Pericardium fibroblast (primary cell): Measurements from ENCODE around the gene LTN1.

DNA sequence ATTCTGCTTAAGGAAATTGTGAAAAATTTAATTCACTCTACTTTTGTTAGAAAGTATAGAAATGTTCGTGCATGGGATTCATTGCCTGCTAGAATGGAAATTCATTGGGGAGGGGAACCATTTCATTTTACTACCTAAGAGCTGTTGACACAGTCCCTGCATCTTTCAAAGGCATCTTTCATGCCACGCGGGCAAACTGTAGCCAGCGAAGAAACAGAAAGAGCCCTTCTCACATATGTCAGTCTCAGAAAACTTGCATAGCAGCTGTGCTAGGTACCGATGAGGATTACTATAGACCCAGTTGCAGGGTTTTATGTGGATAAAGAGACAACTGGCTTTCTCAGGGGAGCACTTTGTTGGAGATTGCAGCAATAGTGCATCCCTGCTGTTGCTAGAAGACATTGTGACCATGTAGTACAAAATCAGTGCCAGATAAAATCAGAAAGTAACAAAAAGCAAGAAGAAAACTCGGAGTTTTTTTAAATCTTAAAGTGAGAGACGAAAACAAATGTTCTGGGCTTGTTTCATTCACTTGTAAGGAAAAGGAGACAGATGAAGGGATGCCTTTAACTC is 803.9 kb downstream of the USP25 start:
- RAMPAGE, long total RNA: no peak

- RAMPAGE, long total RNA: no peak
These were observed 860.3 kb downstream of the USP25 start for GRCh38 chr21:16589996-16590487.

DNA sequence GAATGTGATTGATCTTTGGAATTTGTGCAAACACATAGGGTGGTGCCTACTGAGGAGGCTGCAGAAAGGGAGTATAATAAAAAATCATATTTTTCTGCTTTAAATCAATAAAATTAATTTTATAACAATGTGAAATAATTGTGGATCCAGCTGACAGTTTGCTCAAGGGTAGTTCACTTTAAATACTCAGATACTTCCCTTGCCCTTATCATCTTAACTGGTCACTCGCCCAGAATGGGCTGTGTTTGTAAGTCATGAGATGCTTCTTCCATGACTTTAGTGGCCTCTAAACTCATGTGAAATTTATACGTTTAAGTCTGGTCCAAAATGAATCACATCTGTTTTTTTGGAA is 802.8 kb upstream of the CXADR start:
- RAMPAGE, long total RNA: no peak

GRCh38 chr21:17425872-17426179 is 87.0 kb upstream of the CXADR start:
- RAMPAGE, long total RNA: no peak

DNA sequence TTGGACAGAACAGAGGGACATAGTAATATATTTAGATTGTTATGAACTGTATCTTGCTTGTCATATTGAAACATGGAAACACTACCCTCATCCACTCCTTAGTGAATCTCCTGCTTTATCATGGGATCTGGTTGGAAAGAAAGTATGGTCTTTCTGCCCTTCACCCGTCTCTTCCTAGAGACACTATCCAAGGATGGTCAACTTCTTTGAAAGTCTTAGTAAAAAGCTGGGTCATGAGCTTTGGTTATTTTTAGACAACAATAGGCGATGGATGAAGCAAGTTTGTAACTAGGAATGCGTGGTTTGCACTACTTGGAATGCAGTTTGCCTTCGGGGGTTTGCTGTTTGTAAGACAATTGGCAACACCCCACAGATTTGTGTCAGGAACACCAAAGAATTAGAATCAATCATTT is 60.5 kb upstream of the BTG3 start:
- RAMPAGE, long total RNA: no peak

- RAMPAGE, long total RNA: no peak
These were observed 35.2 kb downstream of the C21orf91 start for GRCh38 chr21:17783795-17784487.

GRCh38 chr21:18244984-18246065 is 692 bp downstream of the CHODL start:
- RAMPAGE, long total RNA: no peak

DNA sequence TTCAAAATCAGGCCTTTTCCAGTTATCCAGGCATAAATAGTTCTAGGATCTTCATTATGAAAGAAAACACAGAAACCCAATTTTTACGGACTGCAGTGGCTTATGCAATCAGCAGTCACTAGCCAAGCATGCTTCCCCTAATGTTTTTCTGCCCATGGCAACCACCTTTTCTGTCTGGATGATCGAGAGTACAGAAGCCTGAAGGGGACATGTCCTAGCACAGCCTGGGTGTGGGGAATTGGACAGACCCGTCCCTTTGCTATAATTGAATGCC is 29.8 kb upstream of the NCAM2 start:
- RAMPAGE, long total RNA: no peak

- RAMPAGE, long total RNA: no peak
These were observed 6.2 kb downstream of the JAM2 start for GRCh38 chr21:25645279-25645698.

- RAMPAGE, long total RNA: no peak
These were observed 55.5 kb downstream of the GABPA start for GRCh38 chr21:25790120-25790765.

- RAMPAGE, long total RNA: no peak
These were observed 176.8 kb downstream of the GABPA start for GRCh38 chr21:25911518-25912099.

DNA sequence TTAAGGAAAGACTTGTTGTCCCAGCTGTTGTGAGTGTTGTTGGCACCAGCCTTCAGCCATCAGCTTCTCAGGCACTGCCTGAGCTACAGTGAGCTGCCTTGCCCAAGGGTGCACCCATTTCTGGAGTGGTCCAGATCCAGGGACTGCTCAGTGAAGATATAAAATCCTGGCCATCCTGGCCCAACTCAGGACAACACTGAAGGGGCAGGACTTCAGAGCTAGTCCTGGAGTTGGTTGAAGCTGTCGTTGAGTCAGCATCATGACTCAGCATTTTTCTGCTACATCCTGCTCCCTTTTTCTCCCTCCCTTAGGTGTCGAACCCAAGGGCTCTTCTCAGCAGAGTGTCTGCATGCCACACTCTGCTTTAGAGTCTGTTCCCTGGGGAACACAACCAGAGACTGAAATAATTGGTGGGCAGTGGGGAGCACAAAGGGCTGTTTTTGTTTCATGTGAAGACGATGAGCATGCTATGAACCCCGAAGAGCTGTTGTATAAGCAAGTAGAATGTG is 167.4 kb downstream of the CYYR1 start:
- RAMPAGE, long total RNA: no peak

DNA sequence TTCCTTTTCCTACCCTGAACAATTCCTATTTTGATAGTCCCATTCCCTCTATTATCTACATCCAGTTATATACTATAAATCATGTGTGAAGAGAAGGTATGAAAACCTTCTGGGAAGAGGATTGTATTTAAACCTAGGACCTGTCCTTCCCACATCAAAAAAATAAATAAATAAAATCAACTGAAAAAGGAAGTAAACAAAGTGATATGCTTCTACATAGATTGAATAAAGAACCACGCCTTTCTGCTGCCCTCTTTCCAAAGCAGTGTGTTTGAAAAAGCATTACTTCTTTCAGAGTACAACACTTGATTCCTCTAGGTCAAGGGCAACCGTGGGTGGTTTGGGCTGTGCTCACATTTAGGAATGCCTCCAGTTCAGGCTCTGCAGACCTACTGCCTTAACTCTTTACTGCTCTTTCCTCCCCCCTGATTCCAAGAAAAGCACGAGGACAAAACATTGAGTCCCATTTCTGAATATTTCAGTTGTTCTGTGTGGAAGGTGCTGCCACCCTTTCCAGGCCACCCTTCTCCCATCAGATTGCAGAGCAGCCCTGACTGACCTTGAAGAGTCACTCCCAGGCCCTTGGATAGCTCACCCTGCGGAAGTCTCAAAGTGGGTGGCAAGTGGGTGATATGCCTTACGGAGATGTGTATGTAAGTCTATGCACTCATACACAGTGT is 45.2 kb downstream of the ADAMTS1 start:
- RAMPAGE, long total RNA: no peak

- RAMPAGE, long total RNA: no peak
These were observed 29.7 kb downstream of the ADAMTS1 start for GRCh38 chr21:26815157-26816221.

GRCh38 chr21:26928680-26929081 is 38.2 kb downstream of the ADAMTS5 start:
- RAMPAGE, long total RNA: no peak

- RAMPAGE, long total RNA: no peak
These were observed 1.6 kb downstream of the ADAMTS5 start for GRCh38 chr21:26965042-26965844.

DNA sequence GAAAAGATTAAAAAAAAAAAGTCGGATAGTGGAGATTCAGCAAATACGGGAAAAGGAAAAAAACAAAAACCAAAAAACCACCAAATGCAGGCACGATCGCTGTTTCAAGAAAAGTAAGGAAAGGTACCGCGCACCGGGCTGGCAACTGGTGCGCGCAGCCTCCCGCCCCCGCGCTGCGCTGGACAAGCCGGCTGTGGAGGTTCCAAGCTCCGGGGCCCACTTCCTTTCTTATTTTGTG is 320 bp downstream of the ADAMTS5 start:
- RAMPAGE, long total RNA: no peak

DNA sequence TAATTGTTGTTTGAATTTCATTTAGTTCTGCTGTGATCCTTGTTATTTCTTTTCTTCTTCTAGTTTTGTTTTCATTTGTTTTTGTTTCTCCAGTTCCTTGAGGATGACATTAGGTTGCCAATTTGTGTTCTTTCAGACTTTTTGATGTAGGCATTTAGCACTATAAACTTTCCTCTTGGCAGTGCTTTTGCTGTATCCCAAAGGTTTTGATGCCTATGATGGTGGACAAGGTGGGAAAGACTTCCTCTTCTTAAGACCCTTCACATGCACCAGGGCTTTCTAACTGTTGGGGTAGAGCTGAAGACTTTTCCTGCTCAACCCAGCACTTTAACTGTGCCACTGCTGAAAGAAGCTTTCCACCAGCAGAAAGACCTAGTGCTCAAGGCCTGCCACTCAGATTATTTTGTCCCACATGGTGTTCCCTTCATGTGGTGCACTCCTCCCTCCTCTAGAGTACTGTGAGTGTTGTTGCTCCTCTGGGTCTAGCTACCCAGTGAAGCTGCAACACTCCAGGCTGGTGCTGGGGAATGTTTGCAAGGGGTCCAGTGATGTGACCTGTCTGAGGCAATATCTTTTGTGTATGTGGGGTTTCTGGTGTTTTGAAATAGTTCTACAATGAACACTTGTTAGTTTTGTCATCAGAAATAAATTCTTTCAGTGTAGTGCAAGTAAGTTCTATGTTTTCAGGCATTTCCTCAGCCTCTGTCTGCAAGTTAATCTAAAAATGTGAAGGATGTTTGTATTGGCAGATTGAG is 509.6 kb downstream of the N6AMT1 start:
- RAMPAGE, long total RNA: no peak

GRCh38 chr21:28992519-28993298 is at the start of gene LTN1:
Gene LTN1 (minus strand): TSS chr21:28992877.
- RAMPAGE, long total RNA: start-site peak on the minus strand at chr21:28992820-28992852, 45 and 177 reads in 2 replicates

GRCh38 chr21:29079079-29079483 is 5.6 kb upstream of the CCT8 start:
- RAMPAGE, long total RNA: no peak